ENCODE measurements around a stretch of chr1.

DNA sequence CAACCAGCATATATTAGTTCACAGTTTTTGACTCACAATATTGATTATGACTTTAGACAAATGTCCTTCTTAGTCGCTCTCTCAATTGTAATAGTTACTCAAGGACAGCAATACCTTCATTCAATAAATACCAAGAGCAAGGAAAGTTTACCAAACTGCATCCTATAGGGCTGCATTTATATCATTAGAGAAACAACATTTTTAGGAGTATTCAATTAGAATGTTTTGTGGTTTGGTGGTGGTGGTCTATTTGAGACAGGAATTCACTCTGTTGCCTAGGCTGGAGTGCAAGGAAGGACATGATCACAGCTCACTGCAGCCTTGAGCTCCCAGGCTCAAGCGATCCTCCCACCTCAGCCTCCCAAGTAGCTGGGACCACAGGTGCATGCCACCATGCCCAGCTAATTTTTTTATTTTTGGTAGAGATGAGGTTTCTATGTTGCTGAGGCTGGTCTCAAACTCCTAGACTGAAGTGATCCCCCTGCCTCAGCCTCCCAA is 7.1 kb upstream of the MOV10 start:
- RRBS: no CpG with 5 or more reads among the region's 2 CpGs

- RRBS: no CpG with 5 or more reads among the region's 10 CpGs
These were observed 4.1 kb upstream of the MOV10 start for GRCh38 chr1:112669845-112671176.

DNA sequence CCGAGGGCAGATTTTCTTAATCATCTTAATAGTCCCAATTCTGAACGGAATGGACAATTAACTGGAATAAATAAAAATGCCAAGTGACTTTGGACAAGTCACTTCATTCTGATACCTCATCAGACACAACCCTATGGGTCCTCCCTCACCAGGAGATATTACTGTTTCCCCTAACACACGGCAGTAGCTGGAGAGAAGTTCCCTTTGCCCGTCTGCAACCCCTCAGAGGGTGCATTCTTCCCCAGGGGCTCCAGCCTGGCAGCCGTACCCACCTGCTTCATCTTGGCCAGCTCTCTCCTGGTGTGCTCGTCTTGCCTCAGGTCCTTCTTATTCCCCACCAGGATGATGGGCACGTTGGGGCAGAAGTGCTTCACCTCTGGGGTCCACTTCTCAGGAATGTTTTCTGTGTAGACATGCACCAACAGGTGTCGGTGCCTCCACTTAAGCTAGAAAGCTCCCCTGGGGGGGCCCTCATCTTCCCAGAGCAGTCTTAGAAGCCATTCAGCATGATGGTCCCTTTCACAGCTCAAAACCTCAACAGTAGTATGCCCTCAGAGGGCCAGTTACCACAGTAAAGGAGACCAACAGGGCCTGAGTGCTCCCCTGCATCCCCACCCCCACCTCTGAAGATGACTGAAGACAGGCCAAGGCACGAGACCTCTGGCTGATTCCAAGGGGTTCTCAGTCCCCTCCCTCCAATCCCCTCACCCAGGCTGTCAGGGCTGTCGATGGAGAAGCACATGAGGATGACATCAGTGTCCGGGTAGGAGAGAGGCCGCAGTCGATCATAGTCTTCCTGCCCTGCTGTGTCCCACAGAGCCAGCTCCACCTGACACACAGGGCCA is 4.4 kb downstream of the RHOC start:
- RRBS: no CpG with 5 or more reads among the region's 13 CpGs

DNA sequence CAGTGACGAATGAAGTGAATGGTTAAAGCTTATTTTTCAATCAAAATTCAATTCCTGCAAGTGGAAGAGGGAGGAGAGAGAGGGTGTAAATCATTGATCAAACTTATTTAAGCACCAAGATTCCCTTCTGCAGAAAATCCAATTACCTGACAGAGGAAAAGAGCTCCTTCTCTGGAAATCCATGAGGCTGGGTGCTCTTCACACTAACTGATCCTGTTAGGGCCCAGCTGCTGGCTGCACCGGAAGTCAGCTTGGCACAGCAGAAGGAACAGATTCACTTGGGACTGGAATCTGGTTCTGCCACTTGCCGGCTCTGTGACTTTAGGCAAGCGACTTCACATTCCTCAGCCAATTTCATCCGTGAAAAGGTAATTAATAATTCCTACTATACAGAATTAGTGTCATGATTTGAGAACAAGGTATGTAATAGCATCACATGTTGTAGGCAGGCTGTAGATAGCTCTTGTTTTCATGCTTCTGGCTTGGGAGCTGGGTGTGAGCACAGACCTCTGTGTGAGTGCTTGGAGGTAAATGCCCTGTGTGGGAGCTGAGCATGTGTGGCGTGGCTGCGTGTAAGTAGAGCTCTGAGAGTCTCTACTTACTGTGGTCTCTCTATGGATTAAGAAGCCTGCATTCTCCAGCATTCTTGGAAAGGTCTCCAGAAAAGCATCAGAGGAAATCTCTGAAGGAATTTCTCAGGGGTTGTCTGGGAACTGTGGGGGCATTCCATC is 43.8 kb downstream of the TAFA3 start:
- RRBS: 43% methylated on average over 2 of the region's 7 CpGs

DNA sequence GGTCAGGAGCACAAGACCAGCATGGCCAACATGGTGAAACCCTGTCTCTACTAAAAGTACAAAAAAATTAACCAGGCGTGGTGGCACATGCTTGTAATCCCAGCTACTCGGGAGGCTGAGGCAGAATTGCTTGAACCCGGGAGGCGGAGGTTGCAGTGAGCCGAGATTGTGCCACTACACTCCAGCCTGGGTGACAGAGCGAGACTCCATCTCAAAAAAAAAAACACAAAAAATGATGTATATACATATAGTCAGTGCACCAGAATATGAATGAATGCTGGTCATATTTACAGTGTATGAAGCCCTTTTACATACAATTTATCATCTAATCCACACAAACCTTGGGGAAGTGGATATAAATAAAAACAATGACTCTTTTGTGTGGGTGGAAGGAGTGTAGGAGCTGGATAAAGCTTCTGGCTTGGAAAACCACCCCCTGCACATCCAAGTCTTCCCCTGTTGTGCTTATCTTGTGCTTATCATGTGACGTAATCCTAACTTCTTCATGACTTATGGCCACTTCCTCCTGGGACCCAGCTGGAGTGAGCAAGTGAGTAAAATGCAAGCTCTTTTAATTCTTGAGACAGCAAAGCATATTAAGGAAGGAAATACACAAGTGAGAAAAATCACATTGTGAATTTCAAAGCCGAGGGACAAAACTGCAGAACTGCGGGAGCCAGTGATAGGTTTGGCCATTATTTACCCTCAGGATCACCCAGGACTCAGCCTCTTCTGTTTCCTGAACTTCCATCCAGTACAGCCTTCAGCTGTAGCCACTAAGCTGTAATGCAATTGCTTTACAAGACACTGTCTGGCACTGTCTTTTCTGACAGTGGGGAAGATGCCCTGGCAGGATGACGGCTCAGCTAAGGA is 100.3 kb downstream of the TAFA3 start:
- RRBS: no CpG with 5 or more reads among the region's 10 CpGs

GRCh38 chr1:112849362-112849588 is 106.7 kb downstream of the SLC16A1 start:
- RRBS: no CpG with 5 or more reads among the region's 9 CpGs

GRCh38 chr1:112853802-112854460 is 102.1 kb downstream of the SLC16A1 start:
- RRBS: no CpG with 5 or more reads among the region's 17 CpGs

DNA sequence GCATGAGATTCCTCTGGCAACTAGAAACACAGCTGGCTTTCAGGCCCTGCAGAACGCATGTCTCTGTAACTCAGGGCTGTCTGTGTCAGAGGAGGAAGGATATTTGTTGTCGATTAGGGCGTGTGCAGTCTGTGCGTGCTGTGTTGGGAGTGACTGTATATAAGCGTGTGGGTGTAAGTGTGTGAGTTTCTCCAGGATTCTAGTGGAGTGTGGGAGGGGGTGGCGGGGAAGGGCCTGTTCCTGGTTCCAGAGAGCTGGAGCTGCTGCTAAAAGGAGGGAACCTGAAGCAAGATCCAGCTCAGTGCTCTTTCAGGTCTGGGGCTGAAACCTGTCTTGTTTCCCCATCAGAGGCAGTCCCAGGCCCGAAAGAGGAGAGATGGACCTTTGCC is 74.2 kb downstream of the SLC16A1 start:
- RRBS: no CpG with 5 or more reads among the region's 7 CpGs

GRCh38 chr1:112912730-112913302 is 43.2 kb downstream of the SLC16A1 start:
- RRBS: no CpG with 5 or more reads among the region's 1 CpG

- RRBS: no CpG with 5 or more reads among the region's 2 CpGs
These were observed 40.0 kb upstream of the SLC16A1 start for GRCh38 chr1:112995961-112996349.

DNA sequence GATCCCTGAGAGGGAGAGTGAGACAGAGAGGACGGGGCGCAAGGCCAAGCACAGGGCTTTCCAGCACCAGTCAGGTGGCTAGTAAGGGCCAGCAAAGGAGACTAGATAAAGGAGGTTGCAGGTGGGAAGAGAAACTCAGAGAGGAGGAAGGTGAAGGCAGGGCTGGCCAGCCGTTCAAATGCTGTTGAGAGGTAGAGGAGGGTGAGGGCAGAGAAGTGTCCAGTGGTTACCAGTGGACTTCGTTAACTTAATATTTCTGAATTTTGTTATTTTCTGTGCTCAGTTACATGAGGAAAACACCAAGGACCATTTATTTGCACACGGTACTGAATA is 137.6 kb upstream of the MAGI3 start:
- RRBS: no CpG with 5 or more reads among the region's 5 CpGs

DNA sequence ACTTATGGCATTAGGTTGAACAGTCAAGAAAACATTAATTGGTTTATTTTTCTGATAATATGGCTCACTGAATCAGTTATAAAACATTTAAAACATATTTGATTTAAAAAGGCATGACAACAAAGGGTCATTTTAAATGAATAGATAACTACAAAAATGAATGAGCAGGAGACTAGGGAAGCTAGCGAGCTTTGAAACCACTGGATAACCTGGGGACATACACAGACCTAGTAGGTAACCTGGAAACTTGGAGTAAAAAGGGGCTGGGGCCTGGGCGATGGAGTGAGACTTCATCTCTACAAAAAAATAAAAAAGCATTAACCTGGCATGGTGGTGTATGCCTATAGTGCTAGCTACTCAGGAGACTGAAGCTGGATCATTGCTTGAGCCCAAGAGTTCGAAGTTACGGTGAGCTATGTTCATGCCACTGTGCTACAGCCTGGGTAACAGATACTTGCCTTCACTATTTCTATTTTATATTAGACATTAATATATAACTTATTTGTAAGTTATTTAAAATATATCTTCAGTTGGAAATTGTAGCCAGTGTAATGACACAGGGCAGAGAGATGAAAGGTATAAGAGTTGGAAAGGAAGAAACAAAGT is 40.6 kb downstream of the MAGI3 start:
- RRBS: no CpG with 5 or more reads among the region's 4 CpGs

DNA sequence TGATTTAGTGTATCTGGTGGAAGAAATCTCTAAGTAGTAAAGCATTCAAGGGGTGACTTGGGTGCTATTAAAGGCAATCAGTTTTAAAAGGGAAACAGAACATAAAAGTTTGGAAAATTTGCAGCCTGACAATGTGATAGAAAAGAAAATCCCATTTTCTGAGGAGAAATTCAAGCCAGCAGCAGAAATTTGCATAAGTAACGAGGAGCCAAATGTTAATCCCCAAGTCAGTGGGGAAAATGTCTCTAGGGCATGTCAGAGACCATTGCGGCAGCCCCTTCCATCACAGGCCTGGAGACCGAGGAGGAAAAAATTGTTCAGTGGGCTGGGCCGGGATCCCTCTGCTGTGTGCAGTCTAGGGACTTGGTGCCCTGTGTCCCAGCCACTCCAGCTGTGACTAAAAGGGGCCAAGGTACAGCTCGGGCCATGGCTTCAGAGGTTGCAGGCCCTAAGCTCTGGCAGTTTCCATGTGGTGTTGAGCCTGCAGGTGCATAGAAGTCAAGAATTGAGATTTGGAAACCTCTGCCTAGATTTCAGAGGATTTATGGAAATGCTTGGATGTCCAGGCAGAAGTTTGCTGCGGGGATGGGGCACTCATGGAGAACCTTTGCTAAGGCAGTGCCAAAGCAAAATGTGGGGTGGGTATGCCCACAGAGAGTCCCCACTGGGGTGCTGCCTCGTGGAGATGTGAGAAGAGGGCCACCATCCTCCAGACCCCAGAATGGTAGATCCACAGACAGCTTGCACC is 133.5 kb downstream of the MAGI3 start:
- RRBS: no CpG with 5 or more reads among the region's 7 CpGs

DNA sequence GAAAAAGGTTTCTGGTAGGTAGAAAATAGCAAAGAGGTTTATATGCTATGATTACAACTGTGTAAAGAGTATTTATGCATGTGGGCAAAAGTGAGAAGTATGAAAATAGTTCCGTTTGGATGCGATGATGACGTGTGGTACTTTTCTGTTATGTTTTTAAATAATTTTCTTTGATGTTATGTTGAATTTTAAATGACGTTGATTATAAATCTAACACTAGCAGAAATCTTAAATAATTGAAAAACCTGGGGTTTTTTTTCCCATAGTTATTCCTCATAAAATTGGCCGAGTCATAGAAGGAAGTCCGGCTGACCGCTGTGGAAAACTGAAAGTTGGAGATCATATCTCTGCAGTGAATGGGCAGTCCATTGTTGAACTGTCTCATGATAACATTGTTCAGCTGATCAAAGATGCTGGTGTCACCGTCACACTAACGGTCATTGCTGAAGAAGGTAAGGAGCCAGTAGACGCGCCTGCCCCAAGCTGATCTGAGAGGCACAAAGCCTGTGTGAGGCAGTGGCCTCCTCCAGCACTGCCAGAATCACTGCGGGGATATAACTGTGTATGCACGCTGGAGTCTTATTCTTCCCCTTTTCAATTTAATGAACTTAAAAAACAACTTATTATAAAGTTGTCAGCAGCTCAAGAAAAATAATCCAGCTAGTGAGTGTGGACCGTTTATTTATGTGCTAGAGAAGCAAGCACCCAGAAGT is 100.3 kb downstream of the PHTF1 start:
- RRBS: no CpG with 5 or more reads among the region's 14 CpGs

- RRBS: no CpG with 5 or more reads among the region's 4 CpGs
These were observed 68.0 kb downstream of the PHTF1 start for GRCh38 chr1:113690995-113691932.

GRCh38 chr1:113886478-113886774 is 955 bp downstream of the BCL2L15 start:
- RRBS: no CpG with 5 or more reads among the region's 4 CpGs

DNA sequence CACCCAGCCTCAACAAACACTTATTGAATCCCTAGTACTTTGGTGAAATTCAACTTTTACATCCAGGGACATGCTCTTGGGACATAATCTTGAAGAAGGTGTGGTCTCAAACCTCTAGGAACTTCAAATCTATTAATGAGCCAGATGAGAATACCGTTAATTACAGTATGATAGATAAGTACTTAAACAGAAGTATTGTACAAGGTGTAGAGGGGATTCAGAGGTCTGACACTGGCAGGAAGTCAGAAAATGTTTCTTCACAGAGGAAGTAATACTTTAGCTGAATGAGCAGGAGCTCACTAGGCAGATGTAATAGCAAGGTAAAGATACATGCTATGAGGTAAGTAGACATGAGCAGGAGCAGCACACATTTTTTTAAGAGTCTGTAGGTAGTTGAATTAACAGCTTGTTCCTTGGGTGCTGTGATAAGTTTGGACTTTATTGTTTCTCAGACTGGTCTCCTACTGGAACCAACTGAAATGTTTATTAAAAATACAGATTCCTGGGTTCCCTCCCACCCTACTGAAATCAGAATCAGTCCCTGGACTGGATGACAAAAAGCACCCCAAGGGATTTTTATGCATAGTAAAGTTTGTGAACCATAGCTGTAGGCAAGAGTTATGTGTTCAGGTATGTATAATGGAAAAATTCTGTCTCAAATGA is 1.1 kb downstream of the AP4B1 start:
- RRBS: no CpG with 5 or more reads among the region's 1 CpG

DNA sequence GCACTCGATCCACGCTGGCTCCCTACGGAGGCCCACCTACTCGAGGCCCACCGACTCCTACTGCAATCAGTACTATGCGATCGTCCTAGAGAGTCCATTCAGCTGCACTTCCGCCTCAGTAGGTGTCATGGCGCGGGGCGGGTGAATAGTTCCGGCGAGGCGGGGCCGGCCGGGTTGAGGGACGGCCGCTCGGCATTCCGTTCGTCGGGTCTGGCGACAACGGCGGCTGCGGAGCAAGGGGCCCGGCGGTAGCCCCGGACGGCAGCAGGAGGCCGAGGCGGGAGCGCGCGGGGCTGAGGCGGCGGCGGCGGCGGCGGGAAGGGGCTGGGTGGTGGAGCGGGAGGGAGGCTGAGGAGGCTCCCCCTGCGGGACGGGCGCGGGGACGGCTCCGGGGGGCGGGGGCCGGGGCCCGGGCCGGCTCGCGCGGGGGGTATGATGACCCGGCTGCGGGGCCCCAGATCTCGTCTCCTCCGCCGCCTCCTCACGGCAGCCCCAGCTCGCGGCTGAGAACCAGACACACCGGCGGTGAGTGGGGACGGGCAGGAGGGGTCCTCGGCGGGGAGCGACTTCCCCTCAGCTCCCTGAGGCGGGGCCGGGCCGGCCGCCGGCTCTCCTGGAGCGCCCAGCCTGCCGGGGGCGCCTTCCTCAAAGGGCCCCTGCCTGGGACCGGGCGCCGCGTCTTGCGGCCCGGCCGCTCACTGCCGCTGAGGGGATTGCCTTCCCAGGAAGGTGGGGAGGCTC is 461 bp downstream of the HIPK1 start:
- RRBS: 3% methylated on average over 28 of the region's 85 CpGs

- RRBS: no CpG with 5 or more reads among the region's 10 CpGs
These were observed 4.1 kb downstream of the HIPK1 start for GRCh38 chr1:113932825-113933970.